SK-N-SH (cell line): ENCODE results near the gene SMIM33.

DNA sequence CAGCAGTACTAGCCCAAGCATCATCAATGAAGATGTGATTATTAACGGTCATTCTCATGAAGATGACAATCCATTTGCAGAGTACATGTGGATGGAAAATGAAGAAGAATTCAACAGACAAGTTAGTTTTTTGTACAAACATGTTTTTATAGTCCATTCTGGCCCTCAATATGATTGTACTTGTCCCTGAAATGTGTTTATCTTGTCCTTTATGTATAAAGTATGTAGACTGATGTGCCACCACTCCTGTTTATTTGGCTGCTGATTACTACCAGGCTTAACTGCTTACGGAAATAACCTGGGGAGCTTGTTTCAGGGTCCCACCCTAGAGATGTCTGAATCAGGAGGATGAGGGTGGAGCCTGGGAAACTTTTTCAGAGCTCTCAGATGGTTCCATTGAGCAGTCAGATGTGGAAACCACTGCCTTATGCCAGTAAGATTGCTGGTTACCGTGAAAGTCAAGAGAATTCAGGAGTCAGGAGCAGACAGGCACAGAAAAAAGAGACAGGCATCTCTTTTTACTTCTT lies 19.2 kb downstream of the SLC23A1 start:
- RRBS: no CpG with 5 or more reads among the region's 3 CpGs
CAGE:
- cytosol, long polyA plus RNA: no peak
- long polyA plus RNA: no peak
- nucleus, long polyA plus RNA: no peak

DNA sequence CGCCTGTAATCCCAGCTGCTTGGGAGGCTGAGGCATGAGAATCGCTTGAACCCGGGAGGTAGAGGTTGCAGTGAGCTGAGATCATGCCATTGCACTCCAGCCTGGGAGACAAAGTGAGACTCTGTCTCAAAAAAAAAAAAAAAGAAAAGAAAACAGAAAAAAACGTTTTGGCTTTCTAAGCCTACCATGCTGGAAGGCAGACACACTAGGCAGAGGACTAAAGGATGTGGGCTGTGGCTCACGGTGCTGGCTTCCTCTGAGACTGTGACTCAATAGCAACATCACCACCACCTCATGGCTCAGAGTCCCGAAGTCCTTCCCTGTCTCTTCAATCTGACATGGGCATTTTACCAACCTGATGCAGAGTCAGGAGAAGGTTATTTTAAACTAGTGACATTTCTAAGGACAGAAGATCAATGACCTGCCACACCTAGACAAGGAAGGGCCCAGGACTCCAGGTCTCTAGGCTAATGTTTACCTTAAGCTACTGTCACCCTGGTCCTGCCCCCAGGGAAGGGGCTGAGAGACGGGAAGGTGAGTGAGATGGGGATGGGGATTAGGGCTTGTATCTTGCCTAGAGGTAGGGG lies 3.7 kb downstream of the ECSCR start:
- RRBS: no CpG with 5 or more reads among the region's 7 CpGs
CAGE:
- cytosol, long polyA plus RNA: no peak
- long polyA plus RNA: no peak
- nucleus, long polyA plus RNA: no peak

DNA sequence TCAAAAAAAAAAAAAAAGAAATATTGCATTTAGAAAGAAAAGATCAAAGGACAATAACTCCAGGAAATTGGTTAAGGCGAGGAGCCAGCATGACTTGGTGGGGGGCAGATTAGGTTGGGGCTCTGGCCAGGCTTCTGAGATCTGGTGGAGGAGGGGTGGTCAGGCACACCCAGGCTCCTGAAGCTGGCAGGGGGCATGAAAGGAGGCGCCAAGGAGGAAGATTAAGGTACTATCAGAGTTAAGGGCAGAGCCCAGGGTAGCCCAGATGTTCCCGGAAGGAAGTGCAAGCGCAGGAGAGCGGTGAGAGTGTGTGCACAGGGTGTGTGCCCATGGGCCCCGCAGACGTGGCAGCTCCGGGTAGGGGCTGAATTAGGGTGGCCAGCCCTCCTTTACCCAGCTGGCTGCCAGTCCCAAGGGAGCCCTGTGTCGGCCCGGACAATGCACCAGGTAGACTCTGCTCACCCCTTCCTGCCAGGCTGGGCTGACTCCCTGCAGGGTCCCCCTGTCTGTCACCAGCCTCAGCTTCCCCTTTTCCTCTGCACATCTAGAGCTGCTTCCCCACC lies at the start of gene SMIM33:
Gene SMIM33, plus strand, starts transcription at position 321 of the 563 bp plus-strand sequence.
- RRBS: 97% methylated on average over 8 of the region's 10 CpGs
CAGE:
- cytosol, long polyA plus RNA: no peak
- long polyA plus RNA: no peak
- nucleus, long polyA plus RNA: no peak

GRCh38 chr5:139635554-139636747 lies 12.2 kb upstream of the CXXC5 start:
- RRBS: no CpG with 5 or more reads among the region's 2 CpGs
CAGE:
- cytosol, long polyA plus RNA: no peak
- long polyA plus RNA: no peak
- nucleus, long polyA plus RNA: no peak

- RRBS: no CpG with 5 or more reads among the region's 33 CpGs
CAGE:
- cytosol, long polyA plus RNA: no peak
- long polyA plus RNA: no peak
- nucleus, long polyA plus RNA: no peak
Observed at GRCh38 chr5:139638105-139639287, 9.7 kb upstream of the CXXC5 start.

GRCh38 chr5:139666550-139667618 lies 18.7 kb downstream of the CXXC5 start:
- RRBS: no CpG with 5 or more reads among the region's 9 CpGs
CAGE:
- cytosol, long polyA plus RNA: no peak
- long polyA plus RNA: no peak
- nucleus, long polyA plus RNA: no peak

- RRBS: no CpG with 5 or more reads among the region's 18 CpGs
CAGE:
- cytosol, long polyA plus RNA: no peak
- long polyA plus RNA: no peak
- nucleus, long polyA plus RNA: no peak
Observed at GRCh38 chr5:139669156-139669808, 21.1 kb downstream of the CXXC5 start.

GRCh38 chr5:139675200-139675758 lies 27.1 kb downstream of the CXXC5 start:
- RRBS: no CpG with 5 or more reads among the region's 4 CpGs
CAGE:
- cytosol, long polyA plus RNA: no peak
- long polyA plus RNA: no peak
- nucleus, long polyA plus RNA: no peak

GRCh38 chr5:139680703-139681662 lies 32.8 kb downstream of the CXXC5 start:
- RRBS: 98% methylated on average over 11 of the region's 44 CpGs
CAGE:
- cytosol, long polyA plus RNA: no peak
- long polyA plus RNA: no peak
- nucleus, long polyA plus RNA: no peak

- RRBS: no CpG with 5 or more reads among the region's 6 CpGs
CAGE:
- cytosol, long polyA plus RNA: no peak
- long polyA plus RNA: no peak
- nucleus, long polyA plus RNA: no peak
Observed at GRCh38 chr5:139711695-139711863, 63.4 kb downstream of the CXXC5 start.

DNA sequence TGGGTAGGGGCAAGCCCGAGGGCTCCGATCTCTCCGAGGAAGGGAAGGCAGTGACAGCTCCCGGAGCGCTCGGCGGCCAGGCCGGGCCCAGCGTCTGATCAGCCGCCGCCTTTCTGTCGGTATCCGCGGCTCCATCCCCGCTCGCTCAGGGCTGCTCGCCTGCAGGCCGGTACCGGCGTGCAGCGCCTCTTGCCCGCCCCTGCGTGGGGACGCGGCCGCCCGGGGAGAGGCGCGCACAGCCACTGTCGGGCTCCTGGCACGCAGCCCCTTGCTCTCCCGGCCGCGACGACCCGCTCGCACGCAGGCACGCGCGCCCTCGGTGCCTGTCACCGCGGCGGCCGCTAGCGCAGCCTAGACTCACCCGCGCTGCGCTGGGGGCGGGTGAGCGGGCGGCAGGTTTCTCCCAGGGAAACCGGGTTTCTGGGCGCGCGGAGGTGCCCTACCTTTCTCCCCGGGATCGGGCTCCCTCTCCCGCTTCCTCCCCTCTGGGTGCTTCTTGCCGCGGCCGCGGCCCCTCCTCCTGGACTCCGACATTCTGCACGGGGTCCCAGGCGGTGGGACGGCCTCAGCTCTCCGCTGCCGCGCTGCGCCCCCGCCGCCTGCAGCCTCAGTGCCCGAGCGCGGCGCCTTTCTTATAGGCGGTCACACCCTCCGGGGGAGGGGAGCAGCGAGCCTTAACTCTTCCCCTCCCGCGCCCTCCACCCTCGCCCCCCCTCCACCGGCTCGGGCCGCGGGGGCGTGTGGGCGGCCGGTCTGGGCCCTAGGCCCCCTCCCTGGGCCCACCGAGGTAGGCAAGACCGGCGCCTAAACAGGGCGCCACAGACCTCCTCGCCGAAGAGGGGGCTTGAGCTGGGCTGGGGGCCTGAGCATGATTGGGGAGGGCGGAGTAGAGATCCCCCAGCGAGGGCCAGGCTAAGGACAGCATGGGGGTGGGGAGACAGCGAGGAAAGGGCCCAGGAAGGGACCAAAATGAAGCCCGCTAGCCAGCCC lies 108.6 kb downstream of the PSD2 start:
- RRBS: 8% methylated on average over 34 of the region's 101 CpGs
CAGE:
- cytosol, long polyA plus RNA: no peak
- long polyA plus RNA: no peak
- nucleus, long polyA plus RNA: no peak

GRCh38 chr5:140106266-140106486 lies 7.7 kb upstream of the PURA start:
- RRBS: no CpG with 5 or more reads among the region's 4 CpGs
CAGE:
- cytosol, long polyA plus RNA: no peak
- long polyA plus RNA: no peak
- nucleus, long polyA plus RNA: no peak

DNA sequence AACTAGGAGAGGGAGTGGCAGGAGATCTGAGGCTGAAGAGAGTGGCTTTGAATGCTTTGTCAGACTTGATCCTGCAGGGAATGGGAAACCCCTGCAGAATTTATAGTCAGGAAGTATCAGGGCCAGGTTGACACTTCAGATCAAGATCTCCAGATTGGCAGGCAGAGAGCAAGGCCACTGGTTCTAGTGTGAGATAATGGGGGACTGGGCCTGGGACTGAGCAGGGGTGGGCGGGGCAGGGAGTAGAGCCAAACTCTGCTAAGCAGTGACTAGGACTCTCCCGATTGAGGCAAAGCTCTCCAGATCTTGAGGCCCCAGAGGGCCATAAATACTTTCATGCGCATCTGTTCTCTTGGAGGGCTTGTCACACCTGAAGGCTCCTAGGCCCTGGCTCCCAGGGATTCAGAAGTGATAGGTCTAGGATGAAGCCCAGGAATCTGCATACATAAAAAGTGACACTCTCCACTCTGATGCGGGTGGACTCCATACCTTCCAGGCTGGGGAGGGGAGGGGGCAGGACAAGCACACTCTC lies 9.3 kb upstream of the CYSTM1 start:
- RRBS: no CpG with 5 or more reads among the region's 4 CpGs
CAGE:
- cytosol, long polyA plus RNA: no peak
- long polyA plus RNA: no peak
- nucleus, long polyA plus RNA: no peak

- RRBS: no CpG with 5 or more reads among the region's 4 CpGs
CAGE:
- cytosol, long polyA plus RNA: no peak
- long polyA plus RNA: no peak
- nucleus, long polyA plus RNA: no peak
Observed at GRCh38 chr5:140205683-140206389, 30.8 kb downstream of the CYSTM1 start.

- RRBS: no CpG with 5 or more reads among the region's 9 CpGs
CAGE:
- cytosol, long polyA plus RNA: no peak
- long polyA plus RNA: no peak
- nucleus, long polyA plus RNA: no peak
Observed at GRCh38 chr5:140228074-140229032, 53.4 kb downstream of the CYSTM1 start.

GRCh38 chr5:140293805-140294228 lies 9.1 kb downstream of the PFDN1 start:
- RRBS: no CpG with 5 or more reads among the region's 1 CpG
CAGE:
- cytosol, long polyA plus RNA: no peak
- long polyA plus RNA: no peak
- nucleus, long polyA plus RNA: no peak

DNA sequence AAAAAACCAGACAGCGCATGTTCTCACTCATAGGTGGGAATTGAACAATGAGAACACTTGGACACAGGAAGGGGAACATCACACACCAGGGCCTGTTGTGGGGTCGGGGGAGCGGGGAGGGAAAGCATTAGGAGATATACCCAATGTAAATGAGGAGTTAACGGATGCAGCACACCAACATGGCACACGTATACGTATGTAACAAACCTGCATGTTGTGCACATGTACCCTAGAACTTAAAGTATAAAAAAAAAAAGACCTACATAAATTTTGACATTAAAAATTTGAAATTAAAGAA lies 55.9 kb downstream of the ANKHD1 start:
- RRBS: no CpG with 5 or more reads among the region's 6 CpGs
CAGE:
- cytosol, long polyA plus RNA: no peak
- long polyA plus RNA: no peak
- nucleus, long polyA plus RNA: no peak

DNA sequence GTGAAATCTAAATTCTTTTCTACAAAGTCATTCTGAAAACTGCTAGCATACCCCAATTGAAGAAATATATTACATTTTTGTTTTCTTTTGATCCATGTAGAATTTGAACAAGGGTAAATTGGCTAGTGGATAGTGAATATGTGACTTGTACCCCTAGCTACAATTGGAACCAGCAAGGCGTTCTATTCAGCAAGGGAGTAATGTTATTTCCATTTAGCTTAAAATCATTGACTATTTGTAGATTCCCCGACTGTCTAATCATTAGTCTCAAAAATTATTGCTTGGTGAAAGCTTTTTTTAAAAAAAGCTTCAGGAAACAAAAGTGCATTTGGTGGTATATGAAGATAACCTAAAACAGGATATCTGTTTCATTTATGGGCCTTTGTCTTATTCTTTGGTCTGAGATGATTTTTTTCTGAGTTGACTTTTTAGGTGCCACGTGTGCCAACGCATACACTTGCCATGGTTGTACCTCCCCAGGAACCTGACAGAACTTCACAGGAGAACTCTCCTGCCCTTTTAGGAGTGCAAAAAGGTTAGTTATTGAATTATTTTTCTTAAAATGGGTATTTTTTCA lies 60.8 kb upstream of the EIF4EBP3 start:
- RRBS: no CpG with 5 or more reads among the region's 4 CpGs
CAGE:
- cytosol, long polyA plus RNA: no peak
- long polyA plus RNA: no peak
- nucleus, long polyA plus RNA: no peak

GRCh38 chr5:140556384-140556924 lies 819 bp downstream of the SRA1 start:
- RRBS: no CpG with 5 or more reads among the region's 6 CpGs
CAGE:
- cytosol, long polyA plus RNA: no peak
- long polyA plus RNA: no peak
- nucleus, long polyA plus RNA: no peak

DNA sequence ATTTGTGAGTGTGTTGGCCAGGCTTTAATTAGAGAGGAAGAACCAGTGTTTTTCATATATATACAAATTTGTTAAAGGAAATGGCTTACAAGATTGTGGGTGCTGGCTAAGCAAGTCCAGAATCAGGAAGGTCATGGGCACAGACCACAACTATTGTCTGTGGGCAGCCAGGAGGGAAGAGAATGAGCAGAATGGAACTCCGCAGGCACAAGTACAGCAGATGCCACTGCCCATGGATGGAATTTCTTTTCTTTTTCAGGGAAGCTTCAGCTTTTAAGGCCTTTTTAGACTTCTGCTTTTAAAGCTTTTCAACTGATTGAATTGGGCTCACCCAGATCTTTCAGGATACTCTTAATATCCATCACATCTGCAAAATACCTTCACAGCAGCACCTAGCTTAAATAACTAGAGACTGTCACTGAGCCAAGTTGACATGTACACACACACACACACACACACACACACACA lies 24.6 kb downstream of the SLC35A4 start:
- RRBS: no CpG with 5 or more reads among the region's 1 CpG
CAGE:
- cytosol, long polyA plus RNA: no peak
- long polyA plus RNA: no peak
- nucleus, long polyA plus RNA: no peak